ENCODE measurements around the genes GLRA2, CLTRN and SCML1.

GRCh38 chrX:14529193-14530104 is at the start of gene GLRA2:
Gene GLRA2, plus strand, starts transcription at chrX:14529536.
- RAMPAGE, long total RNA: no peak
- RRBS, 2 experiments: no CpG with 5 or more reads among the region's 24 CpGs
CAGE:
- cytosol, long polyA minus RNA: no peak
- cytosol, long polyA plus RNA: no peak
- long polyA plus RNA: no peak
- nucleolus, long total RNA: no peak
- nucleus, long polyA plus RNA: no peak
- nucleus, long total RNA: no peak

GRCh38 chrX:15664690-15665180 is at the start of gene CLTRN:
Gene CLTRN, minus strand, starts transcription at chrX:15664805.
- RAMPAGE, long total RNA: no peak
- RRBS, 2 experiments: no CpG with 5 or more reads among the region's 7 CpGs
CAGE:
- cytosol, long polyA minus RNA: no peak
- cytosol, long polyA plus RNA: no peak
- long polyA plus RNA: no peak
- nucleolus, long total RNA: no peak
- nucleus, long polyA plus RNA: no peak
- nucleus, long total RNA: no peak

DNA sequence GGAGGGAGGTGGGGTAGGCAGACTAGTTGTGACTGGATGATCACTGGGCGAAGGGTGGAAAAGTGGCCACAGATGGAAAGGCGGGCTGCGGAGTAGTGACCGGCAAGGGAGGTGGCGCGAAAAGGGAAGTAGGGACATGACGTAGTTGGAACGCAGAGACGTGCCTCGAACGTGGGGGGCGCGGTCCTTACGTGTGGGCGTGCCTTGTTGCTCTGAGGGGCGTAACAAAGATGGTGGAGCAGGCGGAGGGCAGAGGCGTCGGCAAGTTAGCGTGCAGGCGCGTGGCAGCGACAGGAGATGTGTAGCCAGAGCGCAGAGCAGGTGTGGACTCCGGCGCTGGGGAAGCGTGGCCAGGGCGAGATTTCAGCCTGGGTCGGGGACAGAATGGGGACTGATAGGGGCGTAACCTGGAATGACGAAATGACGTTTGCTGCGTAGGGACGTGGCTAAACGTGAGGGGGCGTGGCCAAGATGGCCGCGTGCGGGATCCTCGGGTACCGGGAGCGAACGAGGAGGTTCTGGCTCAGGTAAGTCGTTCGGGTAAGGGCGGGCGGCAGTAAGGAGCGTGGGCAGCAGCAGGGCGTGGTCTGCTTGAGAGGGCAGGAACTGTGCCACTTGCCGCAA is 10.8 kb upstream of the CLTRN start:
- RAMPAGE, long total RNA: no peak
- RRBS, 2 experiments: no CpG with 5 or more reads among the region's 50 CpGs
CAGE:
- cytosol, long polyA minus RNA: no peak
- cytosol, long polyA plus RNA: start-site peak on the plus strand centred at position 205 of the sequence, 45 bp wide, 76 and 39 reads in 2 replicates; start-site peak on the minus strand centred at position 385 of the sequence, 66 bp wide, 5 and 8 reads in 2 replicates; start-site peak on the plus strand centred at position 465 of the sequence, 41 bp wide, 166 and 189 reads in 2 replicates
- long polyA plus RNA: start-site peak on the plus strand centred at position 200 of the sequence, 21 bp wide, 51 and 57 reads in 2 replicates; start-site peak on the plus strand centred at position 467 of the sequence, 36 bp wide, 117 and 196 reads in 2 replicates
- nucleolus, long total RNA: no peak
- nucleus, long polyA plus RNA: no peak
- nucleus, long total RNA: no peak

DNA sequence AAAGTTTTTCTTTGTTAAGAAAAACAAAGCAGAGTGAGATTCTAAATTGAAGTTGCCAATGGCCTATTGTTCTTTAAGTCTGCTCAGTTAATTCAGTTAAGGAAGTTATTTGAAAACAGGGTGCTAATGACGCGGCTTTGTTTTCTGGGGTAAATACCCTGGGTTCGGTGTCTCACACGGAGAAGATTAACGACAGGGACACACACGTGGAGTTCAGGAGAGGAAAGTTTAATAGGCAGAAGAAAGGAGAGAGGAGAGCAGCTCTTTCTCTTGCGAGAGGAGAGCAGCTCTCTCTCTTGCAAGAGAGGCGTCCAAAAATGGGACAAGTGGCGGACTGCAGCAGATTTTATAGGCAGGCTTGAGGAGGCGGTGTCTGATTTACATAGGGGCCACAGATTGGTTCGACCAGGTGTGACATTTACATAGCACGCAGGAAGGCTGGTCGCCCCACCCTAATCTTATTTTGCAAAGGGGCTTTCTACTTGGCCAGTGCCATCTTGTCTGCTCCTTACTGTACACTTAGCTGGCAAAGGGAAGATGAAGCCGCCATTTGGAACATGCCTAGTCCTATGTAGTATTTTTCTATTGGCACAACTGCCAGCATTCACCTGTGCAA is 9.7 kb downstream of the CA5B start:
- RAMPAGE, long total RNA: no peak
- RRBS, 2 experiments: no CpG with 5 or more reads among the region's 14 CpGs
CAGE:
- cytosol, long polyA minus RNA: no peak
- cytosol, long polyA plus RNA: no peak
- long polyA plus RNA: no peak
- nucleolus, long total RNA: no peak
- nucleus, long polyA plus RNA: no peak
- nucleus, long total RNA: no peak

DNA sequence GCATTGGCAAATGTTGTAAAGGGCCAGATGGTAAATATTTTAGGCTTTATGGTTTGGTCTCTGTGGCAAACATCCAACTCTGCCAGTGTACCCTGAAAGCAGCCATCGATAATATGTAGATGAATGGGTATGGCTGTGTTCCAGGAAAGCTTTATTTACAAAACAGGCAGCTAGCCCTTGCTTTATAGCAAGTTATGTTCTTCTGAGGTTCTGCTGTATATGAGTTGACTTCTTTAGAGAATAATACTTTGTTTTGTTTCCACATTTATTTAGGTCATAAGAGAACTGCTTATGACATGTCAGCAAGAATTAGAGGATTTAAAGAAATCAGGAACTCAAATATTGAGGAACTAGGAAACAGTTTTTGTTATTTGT is 14.1 kb downstream of the ZRSR2 start:
- RAMPAGE, long total RNA: no peak
- RRBS, 2 experiments: no CpG with 5 or more reads among the region's 1 CpG
CAGE:
- cytosol, long polyA minus RNA: no peak
- cytosol, long polyA plus RNA: no peak
- long polyA plus RNA: no peak
- nucleolus, long total RNA: no peak
- nucleus, long polyA plus RNA: no peak
- nucleus, long total RNA: no peak

GRCh38 chrX:15827630-15828364 is 26.8 kb downstream of the AP1S2 start:
- RAMPAGE, long total RNA: no peak
- RRBS, 2 experiments: no CpG with 5 or more reads among the region's 5 CpGs
CAGE:
- cytosol, long polyA minus RNA: no peak
- cytosol, long polyA plus RNA: no peak
- long polyA plus RNA: no peak
- nucleolus, long total RNA: no peak
- nucleus, long polyA plus RNA: no peak
- nucleus, long total RNA: no peak

DNA sequence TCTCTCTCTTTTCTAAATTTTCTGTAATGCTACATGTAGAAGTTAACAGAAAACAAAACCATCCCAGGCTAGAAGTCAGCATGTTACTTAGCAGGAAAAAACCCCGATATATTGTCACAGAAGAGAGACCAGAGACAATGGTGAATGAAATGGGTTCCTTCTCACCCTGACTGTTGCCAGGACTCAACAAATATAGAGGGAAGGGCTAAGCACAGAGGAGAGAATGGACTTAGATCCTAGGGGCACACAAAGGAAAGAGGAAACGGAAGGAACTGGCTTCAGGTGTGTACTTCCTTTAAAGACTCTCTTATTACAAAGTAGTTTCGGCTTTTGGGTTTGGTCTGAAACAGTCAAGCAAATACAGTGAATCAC is 46.2 kb upstream of the S100G start:
- RAMPAGE, long total RNA: no peak
- RRBS, 2 experiments: no CpG with 5 or more reads among the region's 3 CpGs
CAGE:
- cytosol, long polyA minus RNA: no peak
- cytosol, long polyA plus RNA: no peak
- long polyA plus RNA: no peak
- nucleolus, long total RNA: no peak
- nucleus, long polyA plus RNA: no peak
- nucleus, long total RNA: no peak

- RAMPAGE, long total RNA: no peak
- RRBS, 2 experiments: 2% methylated on average over 36 of the region's 53 CpGs
CAGE:
- cytosol, long polyA minus RNA: no peak
- cytosol, long polyA plus RNA: no peak
- long polyA plus RNA: no peak
- nucleolus, long total RNA: no peak
- nucleus, long polyA plus RNA: no peak
- nucleus, long total RNA: no peak
Measured at GRCh38 chrX:16711661-16712282, 697 bp downstream of the CTPS2 start.

GRCh38 chrX:16737076-16737864 is 17.9 kb downstream of the SYAP1 start:
- RAMPAGE, long total RNA: no peak
- RRBS, 2 experiments: no CpG with 5 or more reads among the region's 12 CpGs
CAGE:
- cytosol, long polyA minus RNA: no peak
- cytosol, long polyA plus RNA: no peak
- long polyA plus RNA: no peak
- nucleolus, long total RNA: no peak
- nucleus, long polyA plus RNA: no peak
- nucleus, long total RNA: no peak

DNA sequence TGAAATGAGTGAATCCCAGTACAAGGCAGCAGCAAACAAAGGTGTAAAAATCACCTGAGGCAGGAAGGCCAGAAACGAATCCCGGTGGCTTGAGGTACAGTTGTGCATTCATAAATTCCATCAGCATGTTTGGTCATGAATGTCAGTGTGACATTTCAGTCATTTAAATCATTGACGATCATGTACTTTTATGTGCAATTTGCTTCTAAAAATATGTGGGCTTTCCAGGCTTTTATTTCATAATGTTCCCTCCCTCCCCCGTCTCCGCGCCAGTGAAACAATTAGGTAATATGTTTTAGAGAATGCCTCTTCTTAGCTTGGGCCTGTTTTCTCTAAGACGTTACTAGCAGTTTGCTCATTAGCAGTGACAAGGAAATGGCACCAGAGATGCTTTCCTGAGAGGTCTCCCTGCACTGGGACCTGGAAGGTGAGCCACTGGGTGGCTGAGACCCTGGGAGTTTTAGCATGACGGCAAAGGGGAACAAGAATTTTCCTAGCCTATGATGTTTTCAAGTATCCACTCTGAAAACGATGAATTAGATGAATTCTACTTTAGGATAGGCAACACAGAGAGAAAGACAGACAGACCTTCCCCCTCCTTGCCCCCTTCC is 39.4 kb downstream of the NHS start:
- RAMPAGE, long total RNA: no peak
- RRBS, 2 experiments: no CpG with 5 or more reads among the region's 9 CpGs
CAGE:
- cytosol, long polyA minus RNA: no peak
- cytosol, long polyA plus RNA: no peak
- long polyA plus RNA: no peak
- nucleolus, long total RNA: no peak
- nucleus, long polyA plus RNA: no peak
- nucleus, long total RNA: no peak

DNA sequence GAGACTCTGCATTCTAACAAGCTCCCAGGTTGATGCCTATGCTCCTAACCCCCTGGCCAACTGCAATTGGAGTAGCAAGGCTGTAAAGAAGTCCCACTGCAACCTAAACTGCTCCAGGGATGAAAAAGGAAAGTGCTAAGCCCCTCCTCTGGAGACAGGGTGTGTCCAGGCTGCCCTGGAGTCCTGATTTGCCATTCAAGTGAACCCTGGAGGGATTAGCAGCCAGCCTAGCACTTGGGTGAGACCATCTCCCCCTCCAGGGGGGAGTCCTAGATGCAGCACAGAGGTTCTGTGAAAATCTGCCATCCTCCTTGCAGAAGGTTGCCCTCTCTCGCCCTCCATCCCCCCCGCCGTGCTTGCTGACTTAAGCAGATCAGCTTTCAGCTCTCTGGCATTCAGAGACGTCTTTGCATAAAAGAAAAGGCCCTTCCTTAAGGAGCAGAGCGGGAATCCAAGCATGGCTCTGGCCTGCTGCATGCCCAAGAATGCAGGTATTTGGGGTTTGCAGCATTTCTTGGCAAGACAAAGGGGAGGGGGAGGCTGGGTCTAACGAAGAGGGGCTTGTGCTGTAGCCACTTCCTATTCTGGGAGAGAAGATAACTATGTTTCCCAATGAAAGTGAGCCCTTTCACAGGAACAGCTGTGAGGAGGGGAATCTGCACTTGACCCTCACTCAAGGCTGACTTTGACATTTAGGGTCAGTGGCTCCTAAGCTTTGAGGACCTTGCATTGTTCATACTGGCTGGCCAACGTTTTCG is 102.0 kb upstream of the SCML1 start:
- RAMPAGE, long total RNA: no peak
- RRBS, 2 experiments: no CpG with 5 or more reads among the region's 8 CpGs
CAGE:
- cytosol, long polyA minus RNA: no peak
- cytosol, long polyA plus RNA: no peak
- long polyA plus RNA: no peak
- nucleolus, long total RNA: no peak
- nucleus, long polyA plus RNA: no peak
- nucleus, long total RNA: no peak

DNA sequence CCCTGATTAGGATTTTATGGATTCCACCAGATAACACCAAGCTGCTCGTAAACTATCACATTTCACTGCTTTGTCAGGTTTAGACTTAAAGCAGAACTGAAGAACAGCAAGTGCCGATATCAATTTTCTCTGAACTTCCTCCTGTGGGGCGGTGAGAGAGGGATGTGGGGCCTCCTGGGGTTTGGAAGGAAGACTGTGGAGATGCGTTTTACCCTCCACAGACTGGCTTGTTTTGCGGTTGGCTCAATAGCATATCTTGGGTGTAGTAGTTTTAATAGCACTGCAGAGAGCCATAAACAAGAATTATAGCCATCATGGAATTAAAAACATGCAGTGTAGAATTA is 47.5 kb upstream of the SCML1 start:
- RAMPAGE, long total RNA: no peak
- RRBS, 2 experiments: no CpG with 5 or more reads among the region's 5 CpGs
CAGE:
- cytosol, long polyA minus RNA: no peak
- cytosol, long polyA plus RNA: no peak
- long polyA plus RNA: no peak
- nucleolus, long total RNA: no peak
- nucleus, long polyA plus RNA: no peak
- nucleus, long total RNA: no peak

DNA sequence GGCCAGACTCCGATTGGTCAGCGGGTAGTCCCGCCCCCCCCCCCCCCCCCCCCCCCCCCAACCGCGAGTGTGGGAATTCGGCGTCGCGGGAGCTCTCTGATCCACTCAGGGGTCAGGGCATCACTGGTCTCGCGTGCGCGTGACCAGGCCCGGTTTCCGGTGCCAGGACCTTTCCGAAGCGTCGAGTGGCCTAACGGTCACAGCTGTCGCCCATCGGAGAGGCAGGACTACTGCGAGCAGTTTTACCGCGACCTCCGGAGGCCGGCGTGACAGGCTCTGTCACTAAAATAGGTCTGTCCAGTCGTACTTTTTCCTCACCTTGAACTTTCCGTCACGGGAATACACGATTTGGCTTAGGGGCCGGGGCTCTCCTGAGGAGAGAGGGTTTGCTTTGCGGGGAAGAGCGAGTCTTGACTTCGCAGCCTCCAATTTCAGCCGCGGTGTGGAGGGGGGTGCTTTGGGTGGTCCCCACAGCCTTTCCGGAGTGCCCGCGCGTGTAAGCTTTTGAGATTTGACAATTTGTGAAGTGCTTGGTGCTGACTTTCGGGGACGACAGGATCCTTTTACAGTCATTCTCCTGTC is at the start of gene SCML1:
TSS of gene SCML1 (plus strand) at position 104 of the 582 bp plus-strand sequence.
- RAMPAGE, long total RNA: no peak
- RRBS, 2 experiments: 67% methylated on average over 13 of the region's 43 CpGs; no CpG with 5 or more reads in 1 of the 2 experiments
CAGE:
- cytosol, long polyA minus RNA: start-site peak on the plus strand centred at position 184 of the sequence, 45 bp wide, 17 reads
- cytosol, long polyA plus RNA: no peak
- long polyA plus RNA: no peak
- nucleolus, long total RNA: start-site peak on the plus strand centred at position 100 of the sequence, 132 bp wide, 59 reads
- nucleus, long polyA plus RNA: start-site peak on the plus strand centred at position 132 of the sequence, 107 bp wide, 117 and 130 reads in 2 replicates
- nucleus, long total RNA: no peak

DNA sequence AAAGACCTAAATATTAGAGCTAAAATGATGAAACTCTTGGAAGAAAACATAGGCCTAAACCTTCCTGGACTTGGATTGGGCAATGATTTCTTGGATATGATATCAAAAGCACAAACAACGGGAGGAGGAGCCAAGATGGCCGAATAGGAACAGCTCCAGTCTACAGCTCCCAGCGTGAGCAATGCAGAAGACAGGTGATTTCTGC is 20.2 kb upstream of the ADGRG2 start:
- RAMPAGE, long total RNA: no peak
- RRBS, 2 experiments: no CpG with 5 or more reads among the region's 3 CpGs
CAGE:
- cytosol, long polyA minus RNA: no peak
- cytosol, long polyA plus RNA: no peak
- long polyA plus RNA: no peak
- nucleolus, long total RNA: no peak
- nucleus, long polyA plus RNA: no peak
- nucleus, long total RNA: no peak

DNA sequence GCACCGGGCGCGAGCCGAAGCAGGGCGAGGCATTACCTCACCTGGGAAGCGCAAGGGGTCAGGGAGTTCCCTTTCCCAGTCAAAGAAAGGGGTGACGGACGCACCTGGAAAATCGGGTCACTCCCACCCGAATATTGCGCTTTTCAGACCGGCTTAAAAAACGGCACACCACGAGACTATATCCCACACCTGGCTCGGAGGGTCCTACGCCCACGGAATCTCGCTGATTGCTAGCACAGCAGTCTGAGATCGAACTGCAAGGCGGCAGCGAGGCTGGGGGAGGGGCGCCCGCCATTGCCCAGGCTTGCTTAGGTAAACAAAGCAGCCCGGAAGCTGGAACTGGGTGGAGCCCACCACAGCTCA is 20.5 kb upstream of the ADGRG2 start:
- RAMPAGE, long total RNA: no peak
- RRBS, 2 experiments: no CpG with 5 or more reads among the region's 24 CpGs
CAGE:
- cytosol, long polyA minus RNA: no peak
- cytosol, long polyA plus RNA: no peak
- long polyA plus RNA: no peak
- nucleolus, long total RNA: no peak
- nucleus, long polyA plus RNA: no peak
- nucleus, long total RNA: no peak

- RAMPAGE, long total RNA: no peak
- RRBS, 2 experiments: 20 to 23% methylated on average over 5 to 6 of the region's 29 CpGs
CAGE:
- cytosol, long polyA minus RNA: no peak
- cytosol, long polyA plus RNA: no peak
- long polyA plus RNA: no peak
- nucleolus, long total RNA: no peak
- nucleus, long polyA plus RNA: no peak
- nucleus, long total RNA: no peak
Measured at GRCh38 chrX:19372068-19373073, 28.6 kb downstream of the PDHA1 start.

DNA sequence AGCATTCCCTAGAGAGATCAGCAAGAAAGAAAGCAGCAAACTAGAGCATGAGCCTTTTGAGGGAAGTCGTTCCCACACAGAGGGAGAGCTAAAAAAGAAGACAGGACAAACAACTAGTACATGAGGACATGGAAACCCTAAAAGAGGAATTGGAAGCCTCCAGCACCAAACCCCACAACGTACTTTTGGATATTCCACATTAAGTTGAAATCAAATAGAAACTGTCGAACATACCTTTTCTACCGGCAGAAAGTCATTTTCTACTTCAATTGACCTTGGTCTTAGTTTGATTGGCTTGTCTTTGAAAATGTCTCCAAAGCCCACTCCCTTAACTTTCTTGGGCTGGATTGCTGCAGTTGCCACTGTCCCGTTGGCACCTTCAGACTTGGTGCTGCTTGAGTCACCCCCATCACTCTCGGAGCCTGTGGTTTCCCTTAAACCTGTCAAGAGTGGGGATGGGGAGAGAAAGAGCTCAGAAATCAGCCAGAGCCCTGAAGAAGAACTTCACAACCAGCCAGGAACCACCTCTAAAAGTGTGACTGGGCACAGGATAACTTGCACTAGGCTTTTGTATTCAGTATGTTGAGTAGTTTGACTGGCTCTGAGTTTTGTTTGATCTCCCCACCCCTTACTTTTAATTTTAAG is 168.4 kb upstream of the MAP3K15 start:
- RAMPAGE, long total RNA: no peak
- RRBS, 2 experiments: no CpG with 5 or more reads among the region's 6 CpGs
CAGE:
- cytosol, long polyA minus RNA: no peak
- cytosol, long polyA plus RNA: no peak
- long polyA plus RNA: no peak
- nucleolus, long total RNA: no peak
- nucleus, long polyA plus RNA: no peak
- nucleus, long total RNA: start-site peak on the minus strand centred at position 387 of the sequence, 39 bp wide, 37 reads

GRCh38 chrX:19824558-19824976 is 62.8 kb downstream of the SH3KBP1 start:
- RAMPAGE, long total RNA: no peak
- RRBS, 2 experiments: no CpG with 5 or more reads among the region's 5 CpGs
CAGE:
- cytosol, long polyA minus RNA: no peak
- cytosol, long polyA plus RNA: no peak
- long polyA plus RNA: no peak
- nucleolus, long total RNA: no peak
- nucleus, long polyA plus RNA: no peak
- nucleus, long total RNA: no peak

DNA sequence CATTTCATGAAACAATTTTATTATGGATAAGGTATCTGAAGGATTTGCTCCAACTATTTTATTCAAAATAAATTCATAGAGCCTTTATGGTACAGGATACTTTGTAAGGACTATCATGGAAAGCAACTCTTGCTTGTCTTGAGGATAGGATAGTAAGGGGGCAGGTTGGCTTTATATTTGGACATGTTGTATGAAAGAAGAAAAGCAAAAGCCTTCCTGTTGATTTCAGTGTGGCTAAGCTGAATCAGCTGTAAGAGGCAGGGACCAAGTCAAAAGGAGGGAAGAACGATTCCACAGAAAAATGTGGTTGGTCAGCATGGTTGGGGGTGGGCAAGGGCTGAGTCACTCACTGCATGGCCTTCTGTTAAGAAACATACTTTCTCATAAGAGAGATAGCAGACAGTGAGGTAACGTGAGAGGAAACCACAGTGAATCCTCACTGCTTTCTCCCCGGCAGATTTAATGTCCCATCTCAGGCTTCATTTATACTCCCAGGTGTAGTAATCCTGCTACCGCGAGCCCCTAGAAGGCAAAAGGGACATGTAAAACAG is 40.6 kb downstream of the SH3KBP1 start:
- RAMPAGE, long total RNA: no peak
- RRBS, 2 experiments: no CpG with 5 or more reads among the region's 5 CpGs
CAGE:
- cytosol, long polyA minus RNA: no peak
- cytosol, long polyA plus RNA: no peak
- long polyA plus RNA: no peak
- nucleolus, long total RNA: no peak
- nucleus, long polyA plus RNA: no peak
- nucleus, long total RNA: no peak

DNA sequence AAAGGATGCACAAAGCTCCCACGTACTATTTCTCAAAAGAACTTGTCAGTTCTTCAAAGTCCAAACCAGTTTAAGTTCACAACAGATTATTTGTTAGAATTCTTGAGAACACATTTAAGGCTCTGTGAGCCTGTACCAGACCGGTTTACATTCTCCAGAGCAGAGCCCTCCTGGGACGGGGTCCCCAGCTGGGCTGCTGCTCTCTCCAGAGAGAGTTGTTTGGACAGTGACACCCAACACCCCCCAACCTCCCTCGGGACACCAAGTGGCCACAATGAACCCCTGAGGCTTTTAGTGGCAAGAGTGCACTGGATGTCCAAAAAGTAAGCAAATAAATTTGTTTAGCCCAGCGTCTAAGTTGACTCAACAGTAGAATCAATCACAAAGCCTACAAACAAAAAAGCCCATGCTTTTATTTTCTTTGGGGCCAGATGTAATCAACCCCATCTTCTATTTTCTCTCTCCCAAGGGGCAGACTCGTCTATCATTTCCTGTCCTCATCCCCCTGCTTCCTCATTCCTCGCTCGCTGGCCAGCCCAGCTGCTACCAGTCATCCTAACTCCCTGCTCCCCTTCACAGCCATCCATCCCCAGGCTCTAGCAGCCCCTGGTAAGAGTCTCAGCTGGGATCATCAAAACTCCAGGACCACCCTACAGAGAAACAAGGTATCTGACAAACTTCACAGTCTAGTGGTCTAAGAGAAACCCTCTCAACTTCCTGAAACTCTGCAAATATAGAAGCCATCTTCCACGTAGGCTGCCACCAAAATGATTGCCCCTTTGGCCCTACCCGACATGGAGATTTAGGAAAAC is 23.7 kb downstream of the SH3KBP1 start:
- RAMPAGE, long total RNA: start-site peak on the plus strand centred at position 548 of the sequence, 70 bp wide, 14 and 6 reads in 2 replicates
- RRBS, 2 experiments: no CpG with 5 or more reads among the region's 10 CpGs
CAGE:
- cytosol, long polyA minus RNA: no peak
- cytosol, long polyA plus RNA: no peak
- long polyA plus RNA: no peak
- nucleolus, long total RNA: start-site peak on the plus strand centred at position 553 of the sequence, 28 bp wide, 6 reads
- nucleus, long polyA plus RNA: no peak
- nucleus, long total RNA: no peak

All from GM12878 (cell line).